ENCODE results near the gene SIX1.

- PRO-cap, 7 experiments = no peak in any of the 7 experiments
Observed at GRCh38 chr14:56580405-56581506, 1.2 kb downstream of the TMEM260 start.

- PRO-cap, 7 experiments = no peak in any of the 7 experiments
Observed at GRCh38 chr14:56637394-56638112, 58.0 kb downstream of the TMEM260 start.

- PRO-cap, 7 experiments = no peak in any of the 7 experiments
Observed at GRCh38 chr14:56639994-56641145, 60.8 kb downstream of the TMEM260 start.

GRCh38 chr14:57412326-57412959 is 22.1 kb downstream of the NAA30 start:
- PRO-cap, 7 experiments = no peak in any of the 7 experiments

GRCh38 chr14:57492782-57493198 is 867 bp downstream of the CCDC198 start:
- PRO-cap, 7 experiments = no peak in any of the 7 experiments

DNA sequence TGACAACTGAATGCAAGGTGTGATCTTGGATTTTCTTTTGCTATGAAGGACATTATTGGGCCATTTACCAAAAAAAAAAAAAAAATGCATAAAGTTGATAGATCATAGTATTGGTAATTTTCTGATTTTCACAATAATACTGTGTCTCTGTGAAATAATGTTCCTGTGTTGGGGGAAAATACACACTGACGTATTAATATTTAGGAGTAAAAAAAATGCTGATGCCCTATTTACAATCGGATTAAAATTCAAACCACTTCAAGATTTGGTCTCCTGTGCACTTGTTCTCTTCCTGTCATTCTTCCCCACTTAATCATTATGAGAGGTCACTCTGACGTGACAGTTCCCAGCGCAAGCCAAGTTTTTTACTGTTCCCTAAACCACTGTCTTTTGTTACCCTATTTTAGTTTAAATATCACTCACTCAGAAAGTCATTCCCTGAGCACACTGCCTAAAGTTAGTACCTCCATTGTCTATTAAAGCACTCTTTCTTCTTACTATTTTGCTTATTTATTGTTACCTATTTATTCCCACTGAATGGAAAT is 907 bp upstream of the PSMA3 start:
- PRO-cap, 7 experiments = no peak in any of the 7 experiments

- PRO-cap, 7 experiments = peak in 1 of 7 experiments; most common minus-strand start chr14:58264831 (in 1)
Observed at GRCh38 chr14:58264427-58264935, 19.8 kb downstream of the PSMA3 start.

DNA sequence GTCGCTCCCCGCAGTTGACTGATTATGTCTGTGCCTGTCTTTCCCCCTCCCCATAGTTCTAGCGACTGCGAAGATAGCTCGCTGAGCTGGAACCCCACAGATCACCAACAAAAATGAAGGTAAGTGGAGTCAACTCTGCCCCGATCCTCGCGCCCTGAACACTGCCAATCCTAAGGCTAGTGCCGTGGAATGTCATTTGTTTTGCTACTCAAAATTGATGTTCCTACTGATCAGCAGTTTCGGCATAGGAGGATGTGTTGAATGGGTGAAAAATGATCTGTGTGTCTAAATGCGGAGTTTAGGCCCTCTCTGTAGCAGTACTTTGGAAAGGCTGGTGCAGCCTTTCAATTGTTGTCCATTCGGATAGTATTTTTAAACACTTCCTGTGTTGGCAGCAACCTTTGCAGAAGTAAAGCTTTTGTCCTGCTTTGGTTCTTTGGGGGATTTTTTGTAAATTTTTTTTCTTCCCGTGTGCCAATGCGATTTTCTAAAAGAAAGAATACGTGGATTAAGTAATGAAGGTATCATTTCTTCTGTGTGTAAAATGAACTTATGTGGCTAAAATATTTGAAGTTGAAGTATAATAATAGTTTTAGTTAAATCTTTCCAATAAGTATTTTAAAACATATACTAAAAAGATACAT is 1.5 kb downstream of the ARID4A start:
- PRO-cap, 7 experiments = peak in 2 of 7 experiments; most common plus-strand start position 114 of the sequence (in 1); most common minus-strand start position 69 of the sequence (in 2)

GRCh38 chr14:58428092-58428707 is 681 bp downstream of the KIAA0586 start:
- PRO-cap, 7 experiments = peak in 7 of 7 experiments; most common minus-strand start chr14:58428417 (in 6)

GRCh38 chr14:58765271-58765853 is 127.6 kb downstream of the DACT1 start:
- PRO-cap, 7 experiments = no peak in any of the 7 experiments

- PRO-cap, 7 experiments = no peak in any of the 7 experiments
Observed at GRCh38 chr14:59161571-59162371, 26.7 kb upstream of the DAAM1 start.

DNA sequence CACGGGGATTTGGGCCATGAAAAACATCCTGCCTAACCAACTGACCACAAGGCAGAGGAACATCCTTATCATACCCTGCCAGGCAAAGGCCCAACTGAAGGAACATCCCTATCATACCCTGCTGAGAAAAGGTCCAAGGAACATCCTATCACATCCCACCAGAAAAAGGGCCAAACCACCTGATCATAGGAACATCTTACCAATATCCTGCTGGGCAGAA is 30.0 kb upstream of the RTN1 start:
- PRO-cap, 7 experiments = no peak in any of the 7 experiments

GRCh38 chr14:59919486-59920674 is 49.3 kb upstream of the RTN1 start:
- PRO-cap, 7 experiments = no peak in any of the 7 experiments

DNA sequence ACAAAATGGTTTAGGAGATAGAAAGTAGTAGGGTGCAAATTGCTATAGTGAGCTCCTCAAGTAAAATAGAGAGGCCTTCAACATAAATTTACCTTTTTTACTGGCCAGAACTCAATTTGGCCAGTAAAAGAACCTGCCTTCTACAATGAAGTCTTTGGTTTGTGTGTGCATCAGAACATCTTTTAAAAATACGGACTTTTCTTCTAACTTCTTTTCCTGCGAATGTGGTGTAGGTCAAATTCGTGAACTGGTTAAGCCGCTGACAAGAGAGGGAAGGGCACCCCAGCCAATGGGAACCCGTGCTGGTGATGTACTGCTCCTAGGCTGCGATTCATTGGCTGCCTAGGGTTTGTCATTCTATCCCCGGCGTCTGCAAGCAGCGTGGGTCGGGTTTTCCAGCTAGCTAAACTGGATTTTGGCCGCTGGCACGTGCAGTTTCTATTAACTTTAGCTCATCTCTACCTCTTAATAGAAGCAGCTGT is 1.2 kb upstream of the PPM1A start:
- PRO-cap, 7 experiments = peak in 7 of 7 experiments; most common plus-strand start position 379 of the sequence (in 6); most common minus-strand start position 226 of the sequence (in 6)

DNA sequence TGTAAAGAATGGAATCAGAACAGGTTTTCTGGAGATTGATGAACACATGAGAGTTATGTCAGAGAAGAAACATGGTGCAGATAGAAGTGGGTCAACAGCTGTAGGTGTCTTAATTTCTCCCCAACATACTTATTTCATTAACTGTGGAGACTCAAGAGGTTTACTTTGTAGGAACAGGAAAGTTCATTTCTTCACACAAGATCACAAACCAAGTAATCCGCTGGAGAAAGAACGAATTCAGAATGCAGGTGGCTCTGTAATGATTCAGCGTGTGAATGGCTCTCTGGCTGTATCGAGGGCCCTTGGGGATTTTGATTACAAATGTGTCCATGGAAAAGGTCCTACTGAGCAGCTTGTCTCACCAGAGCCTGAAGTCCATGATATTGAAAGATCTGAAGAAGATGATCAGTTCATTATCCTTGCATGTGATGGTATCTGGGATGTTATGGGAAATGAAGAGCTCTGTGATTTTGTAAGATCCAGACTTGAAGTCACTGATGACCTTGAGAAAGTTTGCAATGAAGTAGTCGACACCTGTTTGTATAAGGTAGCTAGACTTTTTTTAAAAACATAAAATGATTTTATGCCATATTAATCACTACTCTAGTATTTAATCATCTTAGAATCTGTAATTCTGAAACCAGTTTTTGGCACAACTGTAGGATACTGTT is 34.1 kb downstream of the PPM1A start:
- PRO-cap, 7 experiments = no peak in any of the 7 experiments

DNA sequence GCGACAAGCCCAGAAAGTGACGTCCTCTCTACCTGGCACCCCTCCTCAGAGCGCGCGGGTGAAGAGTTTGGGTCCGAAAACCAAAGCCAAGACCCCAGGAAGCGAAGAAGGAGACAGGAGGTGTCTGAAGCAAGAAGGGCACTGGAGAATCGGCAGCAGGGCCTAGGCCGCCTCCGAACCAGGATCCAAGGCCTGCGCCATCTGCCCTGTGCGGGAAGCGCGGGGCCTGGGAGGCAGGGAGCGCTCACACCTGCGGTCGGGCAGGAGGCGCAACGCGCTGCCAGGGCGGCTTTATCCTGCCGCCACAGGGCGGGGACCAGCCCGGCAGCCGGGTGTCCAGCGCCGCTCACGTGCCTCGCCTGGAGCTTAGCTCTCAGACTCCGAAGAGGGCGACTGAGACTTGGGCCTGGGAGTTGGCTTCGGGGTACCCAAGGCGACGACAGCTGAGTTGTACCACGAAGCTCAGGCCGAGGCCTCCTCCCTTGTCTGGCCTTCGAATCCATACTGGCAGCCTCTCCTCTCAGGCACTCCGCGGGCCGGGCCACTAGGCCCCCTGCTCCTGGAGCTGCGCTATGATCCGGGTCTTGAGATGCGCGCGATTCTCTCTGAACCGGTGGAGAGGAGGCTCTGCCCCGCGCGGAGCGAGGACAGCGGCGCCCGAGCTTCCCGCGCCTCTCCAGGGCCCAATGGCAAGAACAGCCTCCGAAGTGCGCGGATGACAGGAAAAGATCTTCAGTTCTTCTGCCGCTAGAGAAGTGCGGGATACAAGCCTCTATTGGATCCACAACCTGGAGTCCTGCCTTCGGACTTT is 7.0 kb downstream of the SIX1 start:
- PRO-cap, 7 experiments = no peak in any of the 7 experiments

GRCh38 chr14:60645730-60646630 is 3.3 kb downstream of the SIX1 start:
- PRO-cap, 7 experiments = no peak in any of the 7 experiments

- PRO-cap, 7 experiments = no peak in any of the 7 experiments
Observed at GRCh38 chr14:60649321-60649893, at the start of gene SIX1. SIX1 (minus strand) TSS chr14:60649477.

GRCh38 chr14:60753217-60753869 is 18.8 kb downstream of the MNAT1 start:
- PRO-cap, 7 experiments = no peak in any of the 7 experiments

DNA sequence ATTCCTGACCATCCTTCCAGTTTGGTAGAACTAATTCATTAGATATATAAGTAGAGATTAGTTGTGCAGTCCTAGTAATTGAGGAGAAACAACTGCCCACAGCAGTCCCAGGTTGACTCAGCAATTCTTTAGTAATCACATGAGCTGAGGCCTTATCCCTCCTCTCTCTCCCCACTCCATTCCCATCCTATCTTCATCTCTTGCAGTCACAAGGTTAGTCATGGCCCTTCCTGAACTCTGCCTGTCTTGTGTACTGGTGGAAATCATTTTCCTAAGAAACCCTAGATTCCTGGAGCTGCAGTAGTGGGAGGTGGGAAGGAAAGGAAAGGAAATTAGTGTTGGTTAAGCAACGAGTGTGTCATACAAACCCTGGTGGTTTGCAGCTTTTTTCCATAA is 984 bp downstream of the SLC38A6 start:
- PRO-cap, 7 experiments = no peak in any of the 7 experiments